ENCODE data around the genes ZDHHC14 and SNX9.

- RAMPAGE, long total RNA, result no peak
- RRBS, result 2% methylated on average over 65 of the region's 115 CpGs
PRO-cap:
- standard, result bidirectional peak, plus-strand start at chr6:157380911, minus-strand start at chr6:157380905; bidirectional peak, plus-strand start at chr6:157381199, minus-strand start at chr6:157381040
- CoPRO, capped RNA only, 2 experiments, result peak in 2 of 2 experiments; most common plus-strand start chr6:157381199 (in 2); most common minus-strand start chr6:157381088 (in 2)
- CoPRO, capped and uncapped RNA, 2 experiments, result peak in 2 of 2 experiments; most common plus-strand start chr6:157381199 (in 2); most common minus-strand start chr6:157381088 (in 1)
- CoPRO, uncapped RNA only, 2 experiments, result peak in 1 of 2 experiments; most common plus-strand start chr6:157381203 (in 1); most common minus-strand start chr6:157380941 (in 1)
CAGE:
- cytosol, long polyA plus RNA, result no peak
- long polyA plus RNA, result no peak
- nucleolus, long total RNA, result no peak
- nucleus, long polyA plus RNA, result no peak
Observed at GRCh38 chr6:157380744-157381607, at the start of gene ZDHHC14. Gene ZDHHC14 (plus strand): TSS chr6:157381190.

- RAMPAGE, long total RNA, result no peak
- RRBS, result no CpG with 5 or more reads among the region's 3 CpGs
PRO-cap:
- standard, result no peak
- CoPRO, capped RNA only, 2 experiments, result no peak in any of the 2 experiments
- CoPRO, capped and uncapped RNA, 2 experiments, result no peak in any of the 2 experiments
- CoPRO, uncapped RNA only, 2 experiments, result no peak in any of the 2 experiments
CAGE:
- cytosol, long polyA plus RNA, result no peak
- long polyA plus RNA, result no peak
- nucleolus, long total RNA, result no peak
- nucleus, long polyA plus RNA, result no peak
Observed at GRCh38 chr6:157419957-157420426, 39.0 kb downstream of the ZDHHC14 start.

DNA sequence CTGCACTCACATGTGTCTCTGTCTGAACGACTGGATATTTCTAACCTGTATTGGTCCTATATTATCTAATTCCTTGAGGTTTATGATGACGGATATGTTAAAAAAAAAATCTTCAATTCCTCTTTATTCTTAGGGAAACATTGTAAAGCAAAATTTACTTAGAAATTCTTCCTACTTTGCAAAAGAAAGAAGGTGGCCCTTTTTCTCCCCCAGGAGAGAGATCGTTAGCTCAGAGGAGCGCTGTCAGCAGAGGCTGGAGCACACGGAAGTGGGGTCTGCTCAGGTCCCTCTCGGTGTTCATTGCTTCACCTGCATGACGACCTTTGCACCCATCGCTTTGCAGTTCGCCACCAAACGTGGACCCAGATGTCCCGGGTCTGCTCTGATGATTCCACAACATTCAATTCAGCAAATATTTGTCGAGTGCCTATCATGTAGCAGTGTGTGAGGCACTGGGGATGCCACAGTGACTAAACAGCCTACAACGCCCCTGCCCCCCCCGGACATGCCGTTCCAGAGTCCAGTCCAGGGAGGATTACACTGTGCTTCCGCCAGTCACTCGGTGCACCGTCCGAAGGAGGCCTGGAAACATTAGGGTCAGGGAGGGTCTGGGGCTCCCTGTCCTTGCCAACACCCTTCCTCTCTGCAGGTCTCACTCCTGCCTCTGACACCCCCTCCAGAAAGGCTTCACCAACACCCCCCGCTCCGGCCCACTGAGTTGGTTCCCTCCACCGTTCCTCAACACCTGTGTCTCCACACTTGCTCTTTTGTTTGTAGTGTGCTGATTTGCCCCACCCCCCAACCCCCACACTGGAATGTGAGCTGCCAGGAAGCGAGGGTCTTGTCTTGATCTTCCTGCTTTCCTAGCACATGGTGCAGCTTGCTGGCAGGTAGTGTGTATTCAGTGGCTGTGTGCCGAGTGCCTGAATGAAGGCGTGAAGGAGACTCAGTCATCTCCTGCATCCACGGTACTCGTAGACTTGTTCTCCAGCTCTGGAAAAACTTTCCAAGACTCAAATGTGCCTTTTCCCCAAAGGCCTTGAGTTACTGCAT, 150.1 kb downstream of the ZDHHC14 start:
- RAMPAGE, long total RNA, result no peak
- RRBS, result no CpG with 5 or more reads among the region's 27 CpGs
PRO-cap:
- standard, result no peak
- CoPRO, capped RNA only, 2 experiments, result no peak in any of the 2 experiments
- CoPRO, capped and uncapped RNA, 2 experiments, result no peak in any of the 2 experiments
- CoPRO, uncapped RNA only, 2 experiments, result no peak in any of the 2 experiments
CAGE:
- cytosol, long polyA plus RNA, result no peak
- long polyA plus RNA, result no peak
- nucleolus, long total RNA, result no peak
- nucleus, long polyA plus RNA, result no peak

DNA sequence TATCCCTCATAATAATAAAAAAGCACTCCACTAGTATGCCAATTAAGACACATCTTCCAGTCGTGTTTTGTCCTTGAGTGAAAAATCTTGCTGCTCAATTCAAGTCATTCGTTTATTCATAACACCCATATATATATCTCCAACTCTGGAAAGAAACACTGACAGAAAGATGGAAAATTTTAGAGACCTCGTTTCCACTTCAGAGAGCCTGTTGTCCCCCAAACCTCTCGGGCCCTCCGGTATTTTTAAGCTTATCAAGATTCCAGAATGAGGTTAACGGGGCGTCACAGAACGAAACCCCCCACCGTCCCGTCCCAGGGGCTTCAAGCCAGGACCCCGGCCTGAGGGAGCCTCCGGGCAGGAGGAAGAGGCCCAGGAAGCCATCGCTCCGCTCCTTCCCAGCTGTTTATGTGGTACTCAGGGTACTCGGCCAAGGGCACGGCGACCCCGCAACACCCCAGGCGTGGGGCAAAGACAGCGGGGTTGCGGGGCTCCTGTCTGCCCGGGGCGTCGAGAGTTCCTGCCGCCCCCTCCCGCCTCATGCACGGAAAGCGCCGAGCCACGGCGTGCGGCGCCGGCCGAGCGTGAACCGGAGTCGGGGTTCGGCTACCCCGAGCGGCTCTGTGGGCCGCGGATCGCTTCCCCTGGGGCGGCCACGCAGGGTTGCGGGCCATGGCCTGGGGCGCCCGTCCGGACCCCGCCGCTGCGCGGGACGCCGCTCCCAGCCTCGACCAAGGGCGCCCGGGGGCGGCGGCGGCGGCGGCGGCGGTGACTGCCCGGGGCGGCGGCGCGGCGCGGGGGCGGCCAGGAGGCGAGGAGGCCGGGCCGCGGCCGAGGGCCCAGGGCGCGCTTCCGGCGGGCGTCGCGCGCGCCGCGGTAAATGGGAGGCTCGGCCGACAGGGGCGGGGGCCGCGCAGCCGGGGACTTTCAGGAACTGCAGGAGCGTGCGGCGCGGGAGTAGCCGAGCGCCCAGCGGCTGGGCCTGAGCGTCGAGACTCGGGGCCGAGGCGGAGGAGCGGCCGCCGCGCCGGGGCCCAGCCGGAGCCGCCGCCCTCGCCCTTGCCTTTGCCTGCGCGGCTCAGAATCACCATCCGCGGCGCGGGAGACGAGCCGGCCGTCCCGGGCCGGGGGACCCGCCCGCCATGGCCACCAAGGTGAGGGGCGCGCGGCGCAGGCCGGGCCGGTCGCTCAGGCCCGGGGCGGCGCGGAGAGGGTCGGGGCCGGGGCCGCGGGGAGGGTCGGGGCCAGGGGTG, at the start of gene SNX9:
TSS of gene SNX9 (plus strand) at position 954 of the 1,253 bp plus-strand sequence.
- RAMPAGE, long total RNA, result no peak
- RRBS, result 2% methylated on average over 82 of the region's 146 CpGs
PRO-cap:
- standard, result bidirectional peak, plus-strand start at position 557 of the sequence, minus-strand start at position 553 of the sequence; bidirectional peak, plus-strand start at position 930 of the sequence, minus-strand start at position 819 of the sequence
- CoPRO, capped RNA only, 2 experiments, result peak in 2 of 2 experiments; most common plus-strand start position 957 of the sequence (in 2); most common minus-strand start position 774 of the sequence (in 1)
- CoPRO, capped and uncapped RNA, 2 experiments, result peak in 2 of 2 experiments; most common plus-strand start position 957 of the sequence (in 2); most common minus-strand start position 881 of the sequence (in 1)
- CoPRO, uncapped RNA only, 2 experiments, result peak in 1 of 2 experiments; most common plus-strand start position 968 of the sequence (in 1); most common minus-strand start position 786 of the sequence (in 1)
CAGE:
- cytosol, long polyA plus RNA, result start-site peak on the plus strand centred at position 957 of the sequence, 113 bp wide, 2,138 and 1,071 reads in 2 replicates
- long polyA plus RNA, result start-site peak on the plus strand centred at position 937 of the sequence, 43 bp wide, 646 and 845 reads in 2 replicates
- nucleolus, long total RNA, result no peak
- nucleus, long polyA plus RNA, result start-site peak on the plus strand centred at position 946 of the sequence, 82 bp wide, 906 and 1,232 reads in 2 replicates

GRCh38 chr6:157823546-157824474, 764 bp downstream of the SNX9 start:
- RAMPAGE, long total RNA, result no peak
- RRBS, result 1% methylated on average over 40 of the region's 73 CpGs
PRO-cap:
- standard, result bidirectional peak, plus-strand start at chr6:157824312, minus-strand start at chr6:157824137
- CoPRO, capped RNA only, 2 experiments, result peak in 2 of 2 experiments; most common plus-strand start chr6:157823810 (in 2); most common minus-strand start chr6:157823809 (in 2)
- CoPRO, capped and uncapped RNA, 2 experiments, result peak in 2 of 2 experiments; most common plus-strand start chr6:157823982 (in 1); most common minus-strand start chr6:157823809 (in 1)
- CoPRO, uncapped RNA only, 2 experiments, result peak in 2 of 2 experiments; most common plus-strand start chr6:157824312 (in 2); most common minus-strand start chr6:157824122 (in 1)
CAGE:
- cytosol, long polyA plus RNA, result no peak
- long polyA plus RNA, result no peak
- nucleolus, long total RNA, result no peak
- nucleus, long polyA plus RNA, result no peak

GRCh38 chr6:157861218-157862410, 38.6 kb downstream of the SNX9 start:
- RAMPAGE, long total RNA, result no peak
- RRBS, result no CpG with 5 or more reads among the region's 11 CpGs
PRO-cap:
- standard, result no peak
- CoPRO, capped RNA only, 2 experiments, result no peak in any of the 2 experiments
- CoPRO, capped and uncapped RNA, 2 experiments, result no peak in any of the 2 experiments
- CoPRO, uncapped RNA only, 2 experiments, result peak in 1 of 2 experiments; most common plus-strand start chr6:157861647 (in 1)
CAGE:
- cytosol, long polyA plus RNA, result no peak
- long polyA plus RNA, result no peak
- nucleolus, long total RNA, result no peak
- nucleus, long polyA plus RNA, result no peak

GRCh38 chr6:157874248-157874978, 51.4 kb downstream of the SNX9 start:
- RAMPAGE, long total RNA, result no peak
- RRBS, result no CpG with 5 or more reads among the region's 4 CpGs
PRO-cap:
- standard, result no peak
- CoPRO, capped RNA only, 2 experiments, result no peak in any of the 2 experiments
- CoPRO, capped and uncapped RNA, 2 experiments, result no peak in any of the 2 experiments
- CoPRO, uncapped RNA only, 2 experiments, result peak in 2 of 2 experiments; most common plus-strand start chr6:157874584 (in 2)
CAGE:
- cytosol, long polyA plus RNA, result no peak
- long polyA plus RNA, result no peak
- nucleolus, long total RNA, result no peak
- nucleus, long polyA plus RNA, result no peak

DNA sequence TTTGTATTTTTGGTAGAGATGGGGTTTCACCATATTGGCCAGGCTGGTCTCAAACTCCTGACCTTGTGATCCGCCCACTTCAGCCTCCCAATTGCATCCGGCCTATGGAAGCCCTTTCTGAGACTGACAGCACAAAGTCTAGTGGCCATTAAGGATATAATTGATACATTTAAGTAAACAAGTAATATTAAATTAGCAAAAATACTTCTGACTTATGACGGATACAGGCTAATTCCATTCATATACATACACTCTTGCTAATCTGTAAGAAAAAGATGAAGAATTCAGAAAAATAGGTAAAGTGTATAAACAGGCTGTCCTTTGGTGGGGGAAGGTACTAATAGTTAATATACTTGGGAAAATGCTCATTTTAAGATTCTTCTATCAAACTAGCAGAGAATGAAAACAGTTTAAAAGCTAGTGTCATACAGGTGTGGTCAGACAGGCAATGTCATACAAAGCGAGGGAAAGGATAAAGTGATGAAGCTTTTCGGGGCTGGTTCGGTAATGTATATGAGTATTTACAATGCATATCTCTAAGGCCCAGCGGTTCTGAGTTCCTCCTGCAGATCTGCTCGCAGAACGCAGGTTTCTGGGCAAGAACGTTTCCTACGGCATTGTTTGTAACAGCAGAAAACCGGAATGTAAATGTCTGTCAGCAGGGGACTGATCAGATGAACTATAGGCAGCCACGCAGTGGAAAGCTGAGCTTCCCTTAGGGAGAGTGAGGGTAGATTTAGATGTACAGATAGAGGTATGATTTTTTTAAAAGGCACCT, 55.7 kb downstream of the SNX9 start:
- RAMPAGE, long total RNA, result no peak
- RRBS, result no CpG with 5 or more reads among the region's 13 CpGs
PRO-cap:
- standard, result no peak
- CoPRO, capped RNA only, 2 experiments, result no peak in any of the 2 experiments
- CoPRO, capped and uncapped RNA, 2 experiments, result no peak in any of the 2 experiments
- CoPRO, uncapped RNA only, 2 experiments, result peak in 1 of 2 experiments; most common plus-strand start position 647 of the sequence (in 1)
CAGE:
- cytosol, long polyA plus RNA, result no peak
- long polyA plus RNA, result no peak
- nucleolus, long total RNA, result no peak
- nucleus, long polyA plus RNA, result no peak

DNA sequence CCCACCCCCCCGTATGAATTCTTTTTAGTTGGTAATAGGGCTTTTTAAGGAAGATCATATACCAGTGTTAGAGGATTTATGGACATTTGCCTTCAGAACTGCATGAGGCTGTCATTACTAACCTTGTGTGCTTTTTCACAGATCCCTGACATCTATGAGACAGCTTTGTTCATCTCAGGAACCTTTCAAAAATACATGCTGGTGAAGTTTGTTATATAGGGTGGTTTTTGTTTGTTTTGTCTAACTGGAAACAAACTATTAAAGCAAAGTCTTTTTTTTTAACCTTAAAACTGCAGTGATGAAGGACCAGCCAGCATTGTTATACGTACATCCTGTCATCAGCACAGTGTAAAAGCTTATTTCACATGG, 61.5 kb downstream of the SNX9 start:
- RAMPAGE, long total RNA, result no peak
- RRBS, result no CpG with 5 or more reads among the region's 2 CpGs
PRO-cap:
- standard, result no peak
- CoPRO, capped RNA only, 2 experiments, result no peak in any of the 2 experiments
- CoPRO, capped and uncapped RNA, 2 experiments, result no peak in any of the 2 experiments
- CoPRO, uncapped RNA only, 2 experiments, result no peak in any of the 2 experiments
CAGE:
- cytosol, long polyA plus RNA, result no peak
- long polyA plus RNA, result no peak
- nucleolus, long total RNA, result no peak
- nucleus, long polyA plus RNA, result no peak

GRCh38 chr6:157885093-157886029, 62.3 kb downstream of the SNX9 start:
- RAMPAGE, long total RNA, result no peak
- RRBS, result no CpG with 5 or more reads among the region's 12 CpGs
PRO-cap:
- standard, result no peak
- CoPRO, capped RNA only, 2 experiments, result no peak in any of the 2 experiments
- CoPRO, capped and uncapped RNA, 2 experiments, result no peak in any of the 2 experiments
- CoPRO, uncapped RNA only, 2 experiments, result peak in 2 of 2 experiments; most common plus-strand start chr6:157885510 (in 2)
CAGE:
- cytosol, long polyA plus RNA, result no peak
- long polyA plus RNA, result no peak
- nucleolus, long total RNA, result no peak
- nucleus, long polyA plus RNA, result no peak

DNA sequence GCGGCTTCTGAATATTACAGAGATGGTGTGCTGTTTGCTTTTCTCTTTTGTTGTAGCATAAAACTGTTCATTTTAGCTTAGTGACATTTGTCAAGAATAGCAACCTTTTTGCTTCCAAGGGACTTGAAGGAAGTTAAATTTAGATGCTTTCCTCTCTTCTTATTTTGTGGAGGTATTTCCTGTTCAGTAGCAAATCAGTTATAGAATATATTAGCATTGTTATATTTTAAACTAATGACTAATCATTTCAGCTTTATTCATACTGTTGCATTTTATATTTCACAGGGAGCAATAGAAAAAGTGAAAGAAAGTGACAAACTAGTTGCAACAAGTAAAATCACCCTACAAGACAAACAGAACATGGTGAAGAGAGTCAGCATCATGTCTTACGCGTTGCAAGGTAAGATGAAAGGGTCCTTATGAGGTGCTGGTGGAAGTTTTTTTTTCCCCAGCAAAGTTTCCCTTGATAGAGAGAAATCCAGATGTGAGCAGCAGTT, 43.3 kb upstream of the SYNJ2 start:
- RAMPAGE, long total RNA, result no peak
- RRBS, result no CpG with 5 or more reads among the region's 3 CpGs
PRO-cap:
- standard, result no peak
- CoPRO, capped RNA only, 2 experiments, result no peak in any of the 2 experiments
- CoPRO, capped and uncapped RNA, 2 experiments, result no peak in any of the 2 experiments
- CoPRO, uncapped RNA only, 2 experiments, result peak in 1 of 2 experiments; most common plus-strand start position 162 of the sequence (in 1)
CAGE:
- cytosol, long polyA plus RNA, result no peak
- long polyA plus RNA, result no peak
- nucleolus, long total RNA, result no peak
- nucleus, long polyA plus RNA, result no peak

GRCh38 chr6:158002112-158002680, 20.5 kb downstream of the SYNJ2 start:
- RAMPAGE, long total RNA, result no peak
- RRBS, result no CpG with 5 or more reads among the region's 6 CpGs
PRO-cap:
- standard, result no peak
- CoPRO, capped RNA only, 2 experiments, result no peak in any of the 2 experiments
- CoPRO, capped and uncapped RNA, 2 experiments, result no peak in any of the 2 experiments
- CoPRO, uncapped RNA only, 2 experiments, result no peak in any of the 2 experiments
CAGE:
- cytosol, long polyA plus RNA, result no peak
- long polyA plus RNA, result no peak
- nucleolus, long total RNA, result no peak
- nucleus, long polyA plus RNA, result no peak

DNA sequence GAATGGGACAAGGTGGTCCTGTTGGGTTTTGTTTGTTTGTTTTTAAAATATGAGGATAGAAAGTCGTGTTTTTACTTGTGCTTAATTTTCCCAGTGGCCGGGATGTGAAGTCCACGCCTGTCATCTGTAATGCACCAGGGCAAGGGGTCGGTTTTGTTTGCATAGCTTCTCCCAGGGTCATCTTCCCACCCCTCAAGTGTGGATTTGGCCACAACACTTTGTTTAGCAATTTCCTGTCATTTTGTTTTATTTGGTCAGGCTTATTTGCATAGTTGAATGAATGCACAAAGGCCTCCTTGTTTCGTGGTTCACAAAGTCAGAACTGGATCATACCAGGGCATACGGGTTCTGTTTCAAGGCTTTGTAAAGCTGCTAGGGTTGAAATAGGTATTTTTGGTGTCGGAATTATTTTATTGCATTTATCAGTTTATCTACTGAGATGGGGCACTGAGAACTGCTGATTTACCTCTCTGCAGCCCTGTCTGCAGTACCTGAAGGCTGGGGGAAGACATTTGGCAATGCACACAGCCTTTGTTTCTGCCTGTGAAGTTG, 29.9 kb downstream of the SYNJ2 start:
- RAMPAGE, long total RNA, result no peak
- RRBS, result no CpG with 5 or more reads among the region's 7 CpGs
PRO-cap:
- standard, result no peak
- CoPRO, capped RNA only, 2 experiments, result no peak in any of the 2 experiments
- CoPRO, capped and uncapped RNA, 2 experiments, result no peak in any of the 2 experiments
- CoPRO, uncapped RNA only, 2 experiments, result peak in 1 of 2 experiments; most common plus-strand start position 249 of the sequence (in 1)
CAGE:
- cytosol, long polyA plus RNA, result no peak
- long polyA plus RNA, result no peak
- nucleolus, long total RNA, result no peak
- nucleus, long polyA plus RNA, result no peak

DNA sequence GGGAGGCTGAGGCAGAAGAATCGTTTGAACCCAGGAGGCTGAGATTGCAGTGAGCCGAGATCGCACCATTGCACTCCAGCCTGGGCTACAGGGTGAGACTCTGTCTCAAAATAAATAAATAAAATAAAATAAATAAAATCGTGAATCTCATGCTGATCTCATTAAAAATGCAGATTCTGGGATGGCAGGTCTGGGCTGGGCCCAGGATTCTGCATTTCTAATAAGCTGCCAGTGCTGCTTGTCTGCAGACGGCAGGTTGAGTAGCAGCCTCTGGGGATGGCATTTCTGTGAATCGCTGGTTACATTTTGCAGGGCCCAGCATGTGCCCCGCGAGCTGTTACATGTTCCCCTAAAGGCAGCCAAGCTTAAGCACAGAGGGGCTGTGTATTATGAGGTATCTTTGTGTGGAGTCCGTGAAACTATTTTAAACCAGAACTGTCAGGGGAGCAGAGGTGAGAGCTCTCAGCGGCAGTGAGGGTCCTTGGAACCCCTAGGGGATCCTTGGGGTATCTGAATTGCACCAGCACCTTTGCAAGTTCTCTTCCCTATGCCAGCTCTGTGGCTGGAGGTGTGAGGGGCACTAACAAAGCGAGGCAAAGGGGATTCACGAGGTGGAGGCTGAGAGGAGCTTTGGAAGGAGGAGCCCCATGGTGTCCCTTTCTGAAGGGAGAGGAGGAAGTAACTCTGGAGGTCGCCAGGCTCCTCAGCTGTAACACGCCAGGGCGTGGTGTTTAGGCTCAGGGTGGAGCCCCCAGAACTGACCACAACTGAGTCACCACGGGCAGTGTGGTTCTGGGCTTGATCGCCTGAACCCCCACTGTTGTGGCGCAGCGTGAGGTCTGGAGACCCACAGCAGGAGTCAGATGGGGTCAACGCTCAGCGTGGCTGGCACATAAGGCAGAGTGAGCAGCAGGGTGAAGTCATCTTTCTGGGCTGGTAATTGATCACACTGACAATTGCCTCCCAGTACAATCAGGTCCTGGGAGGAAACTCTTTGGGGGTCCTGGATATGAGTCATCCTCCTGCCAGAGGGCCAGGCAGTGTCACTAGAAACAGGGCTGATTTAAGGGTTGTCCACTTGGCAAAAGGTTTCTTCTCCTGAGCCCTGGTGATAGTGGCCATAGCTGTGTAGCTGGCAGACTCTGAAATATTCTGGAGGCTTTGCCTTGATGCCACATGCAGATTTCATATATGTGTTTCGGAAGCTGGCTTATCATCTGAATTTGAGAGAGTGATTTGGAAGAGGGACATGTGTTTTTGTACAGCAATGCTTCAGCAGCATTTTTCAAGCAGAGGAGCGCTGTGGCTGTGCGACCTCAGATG, 49.6 kb downstream of the SYNJ2 start:
- RAMPAGE, long total RNA, result no peak
- RRBS, result no CpG with 5 or more reads among the region's 24 CpGs
PRO-cap:
- standard, result bidirectional peak, plus-strand start at position 862 of the sequence, minus-strand start at position 680 of the sequence
- CoPRO, capped RNA only, 2 experiments, result no peak in any of the 2 experiments
- CoPRO, capped and uncapped RNA, 2 experiments, result no peak in any of the 2 experiments
- CoPRO, uncapped RNA only, 2 experiments, result no peak in any of the 2 experiments
CAGE:
- cytosol, long polyA plus RNA, result no peak
- long polyA plus RNA, result no peak
- nucleolus, long total RNA, result no peak
- nucleus, long polyA plus RNA, result no peak

GRCh38 chr6:158037643-158038089, 56.0 kb downstream of the SYNJ2 start:
- RAMPAGE, long total RNA, result no peak
- RRBS, result no CpG with 5 or more reads among the region's 12 CpGs
PRO-cap:
- standard, result no peak
- CoPRO, capped RNA only, 2 experiments, result no peak in any of the 2 experiments
- CoPRO, capped and uncapped RNA, 2 experiments, result no peak in any of the 2 experiments
- CoPRO, uncapped RNA only, 2 experiments, result no peak in any of the 2 experiments
CAGE:
- cytosol, long polyA plus RNA, result no peak
- long polyA plus RNA, result no peak
- nucleolus, long total RNA, result no peak
- nucleus, long polyA plus RNA, result no peak

DNA sequence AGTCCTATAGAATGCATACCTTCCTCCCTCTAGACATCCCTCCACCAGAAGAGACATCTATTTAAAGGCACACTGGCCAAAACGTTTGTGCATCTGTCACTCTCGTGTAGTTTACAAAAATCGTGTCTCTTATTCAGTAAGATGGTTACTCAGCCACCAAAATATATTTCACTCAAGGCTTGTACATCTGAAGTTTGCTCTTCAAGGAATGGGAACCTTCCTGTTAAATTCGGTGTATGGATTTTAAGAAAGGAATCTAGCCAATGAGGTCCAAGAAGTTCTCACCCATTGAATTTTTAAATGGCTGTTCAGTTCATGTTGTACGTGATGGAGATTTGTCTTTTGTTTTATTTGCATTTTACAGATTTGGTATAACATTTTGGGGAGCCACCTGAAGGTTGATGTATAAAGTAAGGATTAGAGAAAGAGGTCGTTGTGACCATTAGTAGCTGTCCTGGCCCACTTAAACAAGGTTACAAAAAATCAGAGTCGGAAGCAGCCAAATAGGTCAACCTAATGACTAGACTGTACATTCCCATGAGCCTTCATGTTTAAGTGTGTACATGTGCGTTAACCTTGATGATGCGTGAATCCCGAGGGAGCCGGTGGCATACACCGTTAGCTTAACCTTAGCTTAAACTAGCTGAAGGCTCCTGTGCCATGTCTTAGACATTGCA, 71.5 kb downstream of the SERAC1 start:
- RAMPAGE, long total RNA, result no peak
- RRBS, result no CpG with 5 or more reads among the region's 12 CpGs
PRO-cap:
- standard, result no peak
- CoPRO, capped RNA only, 2 experiments, result no peak in any of the 2 experiments
- CoPRO, capped and uncapped RNA, 2 experiments, result no peak in any of the 2 experiments
- CoPRO, uncapped RNA only, 2 experiments, result no peak in any of the 2 experiments
CAGE:
- cytosol, long polyA plus RNA, result no peak
- long polyA plus RNA, result no peak
- nucleolus, long total RNA, result no peak
- nucleus, long polyA plus RNA, result no peak

All from K562 (cell line).